Foreskin fibroblast (primary cell): ENCODE results near the gene ZCCHC24.

DNA sequence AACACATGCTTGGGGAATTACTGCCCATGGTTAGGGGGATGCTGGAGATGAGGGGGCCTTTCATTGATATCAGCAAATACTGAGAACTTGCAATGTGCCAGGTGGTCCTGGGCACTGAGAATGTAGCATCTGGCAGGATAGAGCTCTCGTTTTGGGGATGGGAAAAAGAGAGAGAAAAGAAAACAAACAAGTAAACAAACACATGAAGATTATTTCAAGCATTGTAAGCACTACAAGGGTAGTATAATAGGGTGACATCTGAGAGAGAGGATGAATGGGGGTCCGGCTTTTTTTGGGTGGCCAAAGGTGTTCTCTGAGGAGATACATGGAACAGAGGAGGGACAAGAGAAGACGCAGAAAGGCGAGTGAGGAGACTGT lies 484.9 kb downstream of the RPS24 start:
- RRBS: no CpG with 5 or more reads among the region's 4 CpGs

DNA sequence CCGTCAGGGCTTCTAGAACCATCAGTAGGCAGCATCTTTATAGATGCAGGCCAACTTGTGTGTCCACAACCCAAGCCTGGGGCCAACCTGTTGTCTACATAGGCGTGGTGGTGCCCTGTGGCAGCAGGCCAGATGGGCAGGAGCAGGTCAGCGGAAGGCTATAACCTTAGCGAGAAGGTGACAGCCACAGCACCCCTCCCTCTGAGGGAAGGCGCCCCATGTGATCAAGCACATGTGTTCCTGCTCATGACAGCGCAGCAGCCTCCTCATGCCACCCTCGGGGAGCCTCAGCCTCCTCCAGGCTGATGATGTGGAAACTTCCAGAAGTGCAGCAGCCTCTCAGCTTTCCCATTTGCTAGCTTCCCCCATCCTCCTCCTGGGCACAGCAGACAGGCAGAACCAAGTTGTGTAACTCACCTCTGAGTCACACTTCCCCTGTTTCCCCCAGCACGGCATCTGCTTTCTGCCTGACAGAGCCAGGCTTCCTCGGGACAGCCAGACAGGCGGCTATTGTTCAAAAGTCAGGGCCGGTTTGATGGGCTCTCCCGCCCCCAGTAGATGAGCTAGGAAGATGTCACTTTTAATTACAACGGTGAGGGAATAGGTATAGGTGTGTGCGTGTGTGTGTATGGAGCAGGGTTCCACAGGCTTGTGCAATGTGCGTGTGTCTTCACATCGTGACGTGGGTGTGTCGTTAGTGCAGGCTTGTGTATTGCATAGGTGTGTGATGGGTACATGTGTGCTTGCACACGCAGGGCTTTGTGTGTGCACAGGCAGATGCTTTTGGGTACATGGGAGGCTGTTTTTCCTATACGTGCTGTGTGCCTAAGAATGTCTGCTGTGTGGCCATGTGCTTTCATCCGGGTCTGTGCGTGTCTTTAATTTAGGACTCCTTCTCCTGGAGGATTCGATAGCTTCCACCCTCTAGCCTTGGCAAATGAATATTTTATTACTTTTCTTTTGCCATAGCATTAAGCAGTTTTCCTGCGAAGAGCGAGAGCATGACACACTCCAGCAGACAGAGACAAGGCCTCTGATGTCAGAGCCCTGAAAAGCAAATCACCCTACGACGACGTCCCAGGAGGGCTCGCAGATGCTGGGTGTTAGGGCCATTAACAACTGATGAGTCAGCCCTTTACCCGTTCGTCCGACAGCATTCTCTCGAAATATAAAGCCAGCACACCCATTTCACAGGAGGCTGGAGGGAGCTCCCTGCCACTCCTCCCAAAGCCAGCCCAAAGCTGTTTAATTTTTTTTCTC lies 311.7 kb upstream of the ZMIZ1 start:
- RRBS: no CpG with 5 or more reads among the region's 33 CpGs

GRCh38 chr10:78962585-78962872 lies 106.2 kb upstream of the ZMIZ1 start:
- RRBS: no CpG with 5 or more reads among the region's 4 CpGs

DNA sequence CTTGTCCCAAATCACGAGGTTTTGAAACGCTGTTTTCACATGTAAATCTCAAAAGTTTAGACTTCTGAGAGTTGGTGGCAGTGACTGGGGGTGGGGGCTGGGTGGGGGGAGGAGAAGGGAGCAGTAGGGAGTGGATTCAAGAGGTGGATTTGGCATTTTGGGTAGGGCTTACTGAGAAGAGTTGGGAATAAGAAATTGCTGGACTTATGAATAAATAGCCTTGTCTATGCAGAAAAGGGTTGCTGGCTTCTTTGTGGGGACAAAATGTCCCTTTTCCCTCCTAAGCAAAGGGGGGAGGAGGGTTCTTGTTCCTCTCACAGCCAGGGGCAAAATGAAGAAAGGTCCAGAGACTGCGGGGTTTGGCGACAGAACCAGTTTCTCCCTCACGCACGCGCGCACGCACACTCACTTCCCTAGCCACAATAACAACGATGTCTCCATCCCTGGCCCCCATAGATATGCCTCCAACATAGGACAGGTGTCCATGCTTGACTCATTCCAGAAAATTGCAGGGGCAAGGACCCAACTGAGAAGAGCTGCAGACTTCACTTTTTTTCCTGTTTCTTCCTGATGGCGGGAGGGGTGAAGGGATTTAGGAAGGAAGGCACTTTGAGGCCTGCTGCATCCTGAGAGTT lies 3.2 kb downstream of the ZMIZ1 start:
- RRBS: no CpG with 5 or more reads among the region's 11 CpGs

GRCh38 chr10:79090400-79090842 lies 21.7 kb downstream of the ZMIZ1 start:
- RRBS: no CpG with 5 or more reads among the region's 4 CpGs

GRCh38 chr10:79111482-79112220 lies 42.9 kb downstream of the ZMIZ1 start:
- RRBS: no CpG with 5 or more reads among the region's 9 CpGs

DNA sequence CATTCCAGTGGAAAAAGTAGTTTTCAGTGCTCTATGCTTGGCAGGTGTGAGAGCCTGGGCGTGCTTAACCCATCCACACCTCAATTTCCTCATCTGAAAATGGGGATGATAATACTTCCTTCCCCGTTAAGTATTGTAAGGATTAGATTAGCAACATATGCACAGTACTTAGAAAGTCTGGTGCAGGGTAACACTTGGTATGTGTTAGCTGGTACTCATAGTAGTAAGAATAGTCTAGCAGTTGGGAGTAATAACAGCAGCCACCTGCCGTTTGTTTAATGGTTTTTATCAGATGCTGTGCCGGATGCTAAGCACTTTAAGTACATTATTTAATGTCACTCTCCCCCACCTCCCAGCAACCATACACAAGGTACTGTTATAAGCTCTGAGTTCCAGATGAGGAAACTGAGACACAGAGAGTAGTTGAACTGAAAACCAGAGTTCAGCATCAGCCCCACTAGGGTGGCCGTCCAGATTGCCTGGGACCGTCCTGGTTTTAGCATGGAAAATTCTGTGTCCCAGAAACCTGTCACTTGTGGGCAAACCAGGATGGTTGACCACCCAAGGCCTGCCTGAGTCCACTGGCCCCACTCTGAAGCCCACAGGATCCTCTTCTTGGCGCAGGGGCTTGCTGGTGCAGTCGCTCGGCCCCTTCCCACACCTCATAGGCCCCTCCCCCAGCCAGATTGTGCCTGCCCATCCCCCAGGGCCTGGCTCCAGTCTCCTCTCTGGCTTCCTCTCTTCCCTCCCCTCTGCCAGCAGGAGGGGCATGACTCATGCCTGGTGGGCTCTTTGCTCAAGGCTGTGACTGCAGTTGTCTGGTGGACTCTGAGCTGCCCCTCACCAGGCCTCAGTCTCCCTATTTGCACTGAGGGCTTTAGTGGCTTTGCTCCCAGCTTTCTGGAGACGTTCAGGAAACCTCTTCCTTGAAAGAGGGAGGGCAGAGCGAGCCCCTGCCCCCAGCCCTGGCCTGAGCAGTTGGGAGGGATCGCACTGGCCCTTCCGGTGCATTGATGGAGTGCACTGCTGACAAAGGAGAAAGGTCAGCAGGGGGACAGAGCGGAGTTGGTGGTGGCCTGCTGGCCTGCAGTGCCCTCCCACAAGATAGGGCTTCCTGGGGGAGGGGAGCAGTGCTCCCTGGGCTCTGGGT lies 60.4 kb downstream of the ZMIZ1 start:
- RRBS: no CpG with 5 or more reads among the region's 14 CpGs

DNA sequence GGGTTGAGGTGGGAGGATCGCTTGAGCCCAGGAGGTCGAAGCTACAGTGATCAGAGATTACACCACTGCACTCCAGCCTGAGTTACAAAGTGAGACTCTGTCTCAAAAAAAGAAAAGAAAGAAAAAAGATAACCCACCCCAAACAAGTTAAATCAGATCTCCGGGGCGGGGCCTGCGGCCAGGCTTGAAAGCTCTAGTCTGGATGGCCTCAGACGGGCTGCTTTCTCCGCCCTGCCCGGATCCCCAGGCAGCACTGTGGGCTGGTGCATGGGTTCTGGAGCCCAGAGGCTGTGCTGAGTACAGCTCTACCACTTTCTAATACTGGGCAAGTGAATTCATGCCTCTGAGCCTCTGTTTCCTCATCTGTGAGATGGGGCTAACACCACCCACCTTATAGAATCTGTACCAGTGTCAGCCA lies 83.6 kb downstream of the ZMIZ1 start:
- RRBS: 72% methylated on average over 6 of the region's 8 CpGs

DNA sequence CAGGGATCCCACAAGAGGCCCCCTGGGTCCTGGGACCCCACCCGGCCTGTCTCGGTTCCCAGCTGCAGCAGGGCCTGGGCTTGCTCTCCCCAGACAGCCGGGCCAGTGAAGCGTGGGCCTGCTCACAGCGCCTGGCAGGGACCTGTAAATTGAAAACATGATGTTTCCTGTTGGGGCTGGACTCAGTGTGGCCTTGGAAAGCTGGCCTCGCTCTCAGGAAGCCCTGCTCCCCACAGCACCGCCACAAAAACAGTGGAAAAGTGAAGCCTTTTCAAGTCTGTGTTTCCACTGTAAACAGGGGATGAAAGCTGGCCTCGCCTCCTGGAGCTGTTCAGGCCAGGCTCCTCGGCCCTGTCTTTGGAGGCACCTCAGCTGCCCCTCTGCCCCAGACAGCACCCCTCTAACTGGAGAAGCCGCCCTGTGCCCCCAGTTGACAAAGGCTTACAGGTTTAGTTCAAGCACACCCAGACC lies 108.3 kb downstream of the ZMIZ1 start:
- RRBS: 6% methylated on average over 3 of the region's 10 CpGs

DNA sequence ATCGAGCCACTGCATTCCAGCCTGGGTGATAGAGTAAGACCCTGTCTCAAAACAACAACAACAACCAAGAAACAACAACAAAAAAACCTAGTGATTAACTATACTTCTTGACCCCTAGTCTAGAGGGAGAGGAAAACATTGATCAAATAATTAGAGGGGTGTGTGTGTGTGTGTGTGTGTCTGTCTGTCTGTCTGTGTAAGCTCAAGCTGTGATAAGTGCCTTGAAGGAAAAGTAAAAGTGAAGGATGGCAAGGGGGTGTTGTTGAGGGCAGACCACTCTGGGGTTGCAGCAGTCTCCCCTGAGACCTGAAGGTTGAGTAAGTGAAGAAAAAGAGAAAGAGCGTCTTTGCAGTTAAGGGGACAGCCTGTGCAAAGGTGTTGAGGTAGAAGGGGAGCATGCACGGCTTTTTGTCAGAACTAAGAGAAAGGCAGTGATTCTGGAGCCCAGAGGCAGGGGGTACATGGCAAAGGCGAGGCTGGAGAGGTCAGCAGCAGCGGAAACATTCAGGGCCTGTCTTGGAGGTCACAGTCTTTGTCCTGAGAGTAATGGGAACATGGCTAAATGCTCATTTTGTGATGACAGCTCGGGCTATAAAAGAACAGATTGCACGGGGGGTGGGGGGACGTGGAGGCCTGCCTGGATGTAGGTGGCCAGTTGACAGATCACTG lies 128.7 kb upstream of the PPIF start:
- RRBS: no CpG with 5 or more reads among the region's 8 CpGs

DNA sequence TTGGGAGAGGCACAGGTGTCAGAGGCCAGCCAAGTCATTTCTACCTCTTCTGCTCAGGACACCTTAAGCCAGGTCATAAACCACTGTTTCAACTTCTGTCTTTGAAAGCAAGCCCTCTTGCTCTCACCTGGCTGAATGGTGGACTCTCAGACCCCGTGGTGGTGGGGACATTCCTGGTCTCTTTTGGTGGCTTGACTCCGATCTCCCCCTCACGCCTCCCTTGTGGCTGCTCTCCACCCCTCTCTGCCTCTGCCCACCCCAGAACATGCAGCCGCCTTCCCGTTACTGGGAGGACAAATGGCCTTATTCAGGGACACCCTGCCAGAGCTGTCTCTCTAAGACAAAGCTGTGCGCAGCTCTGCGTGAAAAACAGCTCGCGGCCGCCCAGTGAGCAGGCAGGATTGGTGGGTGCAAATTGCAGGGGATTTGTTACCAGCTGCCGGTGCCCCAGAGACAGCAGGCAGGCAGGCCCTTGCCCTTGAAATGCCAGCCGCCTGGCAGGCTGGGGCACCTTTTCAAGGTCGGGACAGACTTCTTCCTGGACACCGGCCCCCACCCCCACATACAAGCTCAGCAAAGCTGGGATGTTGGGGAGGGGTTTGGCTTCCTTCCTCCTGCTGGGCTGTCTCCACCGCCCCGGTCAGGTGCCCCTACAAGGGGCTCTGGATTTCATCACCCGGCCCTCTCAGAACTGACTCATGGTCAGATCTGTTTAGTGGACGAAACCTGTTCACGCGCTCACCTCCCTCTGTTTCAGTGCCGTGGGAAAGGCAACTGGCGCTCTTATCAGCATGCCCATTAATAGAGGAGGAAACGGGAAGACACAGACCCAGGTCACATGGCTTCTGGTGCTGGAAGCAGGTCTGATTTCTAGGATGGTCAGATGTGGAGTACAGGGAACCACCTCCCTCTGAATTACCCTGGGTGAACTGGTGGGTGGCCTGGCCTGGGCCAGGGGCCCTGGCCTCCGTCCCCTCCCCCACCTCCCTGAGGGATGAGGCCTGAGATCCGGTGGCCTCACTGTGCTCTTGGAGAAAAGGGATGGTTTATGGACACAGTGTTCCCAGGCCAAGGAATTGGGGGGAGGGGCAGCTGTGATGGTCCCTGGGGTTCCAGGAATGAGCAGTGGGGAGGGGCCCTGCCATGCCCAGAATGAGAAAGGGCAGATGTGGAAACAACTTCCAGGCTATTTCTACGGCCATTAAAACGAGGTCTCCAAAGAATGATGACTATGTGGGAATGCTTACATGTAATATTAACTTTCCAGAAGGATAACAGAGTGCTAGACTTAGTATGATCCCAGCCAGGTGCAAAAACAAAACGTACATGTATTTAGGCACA lies 123.9 kb upstream of the PPIF start:
- RRBS: 57% methylated on average over 5 of the region's 28 CpGs

DNA sequence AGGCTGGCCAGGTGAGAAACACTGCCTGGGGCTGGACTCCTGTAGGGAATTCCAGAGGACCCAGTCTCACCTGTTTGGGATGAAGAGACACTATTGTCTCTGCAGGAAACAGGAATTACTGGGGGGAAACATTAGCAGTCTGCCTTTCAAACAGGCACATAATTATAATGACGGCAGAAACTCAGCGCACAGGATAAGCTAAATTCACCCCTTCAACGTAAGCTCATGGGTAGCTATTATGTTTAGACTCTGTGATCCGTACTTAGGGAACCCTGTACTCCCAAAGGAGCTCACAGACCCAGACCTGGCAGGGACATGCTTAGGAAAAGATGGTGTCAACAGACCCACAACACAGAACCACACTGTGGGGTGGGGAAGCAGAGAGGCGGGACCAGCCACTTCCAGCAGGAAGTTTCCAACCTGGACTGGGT lies 117.8 kb upstream of the PPIF start:
- RRBS: no CpG with 5 or more reads among the region's 5 CpGs

DNA sequence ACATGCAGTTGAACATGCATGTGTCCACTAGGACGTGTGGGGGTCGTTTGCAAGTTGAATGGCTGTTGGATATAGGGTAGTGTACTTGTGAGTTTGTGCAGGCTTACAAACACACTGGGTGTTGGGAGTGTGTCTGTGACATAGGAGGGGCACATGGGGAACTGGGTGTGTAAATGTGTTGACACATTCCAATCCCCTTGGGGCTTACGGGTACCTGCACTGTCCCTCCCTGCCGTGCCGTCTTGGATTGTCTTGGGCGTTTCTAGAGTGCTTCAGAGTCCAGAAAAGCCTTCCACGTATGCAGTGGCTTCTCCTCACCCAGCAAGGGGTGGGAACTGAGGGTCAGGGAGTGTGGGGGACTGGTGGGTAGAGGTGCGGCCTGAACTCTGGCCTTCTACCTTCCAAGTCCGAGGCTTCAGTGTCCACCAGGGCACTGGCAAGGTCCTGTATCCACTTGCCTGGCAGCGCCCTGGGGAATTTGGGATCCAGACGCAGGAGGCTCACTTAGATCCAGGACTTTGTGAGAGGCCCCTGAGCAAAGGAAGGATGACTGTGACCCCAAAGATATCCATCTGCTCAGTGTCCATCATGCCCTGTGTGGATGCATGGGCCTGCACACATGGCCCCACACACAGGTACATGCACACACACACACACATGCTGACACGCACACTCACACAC lies 93.9 kb upstream of the PPIF start:
- RRBS: no CpG with 5 or more reads among the region's 12 CpGs

DNA sequence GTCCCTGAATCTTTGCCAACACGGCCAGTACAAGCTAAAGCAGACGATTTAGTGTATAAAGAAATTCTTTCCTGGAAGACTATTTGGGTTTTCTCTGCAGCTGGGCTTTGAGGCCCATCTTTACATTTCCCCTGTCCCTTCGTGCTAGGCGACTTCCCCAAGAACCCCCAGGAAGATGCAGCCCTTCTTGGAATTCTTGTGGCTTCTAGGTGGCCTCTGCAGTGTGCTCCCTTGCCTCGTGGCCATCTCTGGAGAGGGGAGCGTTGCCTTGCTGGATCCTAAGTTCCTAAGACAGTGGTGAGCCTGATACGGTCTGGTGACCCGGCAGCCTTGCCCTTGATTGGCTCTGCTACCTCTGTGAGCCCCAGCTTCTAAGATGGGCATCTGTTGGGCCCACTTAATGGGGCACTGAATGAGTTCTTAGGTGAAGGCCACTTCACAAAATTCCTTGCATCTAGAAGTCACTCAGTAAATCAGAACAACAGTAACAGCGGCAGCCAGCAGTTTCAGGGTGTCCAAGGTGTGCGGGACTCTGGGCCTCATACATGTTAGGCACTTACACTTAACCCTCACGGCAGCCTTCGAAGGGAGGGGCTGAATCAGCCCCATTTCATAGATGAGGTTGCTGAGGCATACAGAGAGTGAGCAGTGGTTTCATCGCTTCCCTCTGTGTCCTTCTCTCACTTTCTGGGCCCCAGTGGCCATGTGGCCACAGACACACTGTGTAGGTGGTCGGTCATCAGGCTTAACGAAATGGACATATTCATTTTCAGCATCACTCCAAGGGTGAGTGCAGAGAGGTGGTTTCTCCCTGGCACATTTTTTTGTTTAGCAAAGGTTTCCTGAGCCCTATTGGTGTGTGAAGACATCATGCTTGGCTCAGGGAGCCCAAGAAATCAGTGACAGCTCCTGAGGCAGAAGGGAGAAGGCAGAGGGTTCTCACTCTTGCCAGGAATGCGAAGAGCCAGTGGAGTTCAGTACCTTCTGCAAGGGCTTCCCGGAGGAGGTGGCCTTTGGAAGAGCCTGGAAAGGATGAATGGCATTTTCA lies 62.1 kb upstream of the PPIF start:
- RRBS: no CpG with 5 or more reads among the region's 17 CpGs

DNA sequence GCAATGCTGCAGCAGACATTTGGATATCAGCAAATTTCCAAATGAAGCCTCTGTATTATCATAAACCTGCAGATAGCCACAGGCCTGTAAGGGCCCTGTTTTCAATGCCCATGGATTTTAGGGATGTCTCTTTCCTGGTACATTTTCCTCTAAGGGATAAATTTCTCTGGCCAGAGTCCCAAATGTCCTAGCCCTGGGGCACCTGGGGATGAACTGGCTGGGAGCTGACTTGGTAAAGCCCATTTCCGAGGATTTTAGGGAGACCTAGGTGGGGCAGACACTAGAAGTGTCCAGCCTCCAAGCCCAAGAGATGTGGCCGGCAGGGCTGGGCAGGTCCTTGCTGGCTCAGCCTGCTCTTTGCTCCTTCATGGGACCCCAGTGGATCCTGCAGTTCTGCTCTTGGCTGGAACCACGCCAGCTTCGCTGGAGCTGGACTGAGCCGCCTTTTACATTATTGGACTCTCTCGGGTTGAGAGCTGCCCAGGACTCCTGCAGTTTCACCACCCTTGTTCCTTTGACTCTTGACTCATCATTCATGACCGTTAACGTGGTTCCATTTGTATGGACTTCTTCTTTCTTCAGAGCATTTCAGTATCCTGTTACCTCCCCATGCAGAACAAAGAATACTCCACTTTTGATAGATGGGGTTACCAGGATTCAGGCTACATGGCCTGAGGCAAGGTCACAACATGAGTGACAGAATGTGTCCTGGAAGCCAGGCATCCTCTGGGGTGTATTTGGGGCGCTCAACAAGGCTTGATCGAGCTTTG lies 5.7 kb downstream of the PPIF start:
- RRBS: no CpG with 5 or more reads among the region's 10 CpGs

GRCh38 chr10:79445476-79445907 lies at the start of gene ZCCHC24:
ZCCHC24 (minus strand) TSS chr10:79445624.
- RRBS: 2% methylated on average over 33 of the region's 52 CpGs

DNA sequence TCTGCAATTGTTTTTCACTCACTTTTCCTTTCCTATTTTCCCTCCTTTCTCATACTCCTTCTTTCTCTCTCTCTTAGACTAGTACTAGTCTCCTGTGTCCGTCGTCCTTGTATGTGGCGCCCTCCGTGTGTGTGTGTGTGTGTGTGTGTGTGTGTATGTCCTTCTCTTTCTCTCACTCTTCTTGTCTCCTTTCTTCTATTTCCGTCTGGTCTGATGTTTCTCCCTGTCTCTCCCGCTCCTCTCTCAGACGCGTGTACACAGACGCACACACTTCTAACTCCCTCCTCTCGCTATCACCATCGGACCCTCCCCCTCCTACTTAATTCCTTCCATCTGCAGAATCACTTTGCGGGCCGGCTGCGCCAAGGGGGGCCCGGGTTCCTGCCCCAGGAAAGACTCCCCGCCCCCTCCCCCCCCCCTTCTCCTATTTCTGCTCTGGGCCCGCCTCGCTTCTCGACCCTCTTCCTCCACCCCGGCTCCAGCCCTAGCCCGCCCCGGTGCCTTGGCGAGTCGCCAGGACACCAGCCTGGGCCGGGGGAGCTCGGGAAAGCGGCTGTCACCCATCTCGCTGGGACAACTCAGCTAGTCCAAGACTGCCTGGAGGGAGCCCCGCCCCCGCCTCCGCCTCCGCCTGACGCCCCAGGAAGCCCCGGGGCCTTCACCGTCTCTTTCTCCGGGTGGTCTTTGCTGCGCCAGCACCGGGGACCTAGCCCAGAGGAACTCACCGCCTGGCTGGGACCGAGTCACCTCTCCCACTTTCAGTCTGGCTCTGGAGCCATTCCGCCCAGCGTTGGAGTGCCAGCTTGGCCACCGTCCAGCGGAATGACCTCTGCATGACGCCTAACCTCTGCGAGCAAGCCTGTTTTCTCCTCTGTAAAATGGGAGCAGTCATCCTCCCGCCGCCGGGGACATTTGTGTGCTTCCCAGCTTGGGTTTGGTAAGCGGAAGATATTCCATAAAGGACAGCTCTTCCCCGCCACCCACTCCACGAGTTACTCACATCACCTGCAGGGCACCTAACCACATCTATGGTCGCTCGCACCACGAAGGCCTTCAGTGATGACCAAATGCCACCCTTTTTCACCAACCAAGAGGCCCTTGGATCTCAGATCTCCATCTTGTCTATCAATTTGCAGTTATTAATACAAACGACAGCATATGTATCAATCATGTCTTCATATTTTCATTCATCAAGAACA lies 1.0 kb upstream of the ZCCHC24 start:
- RRBS: 3% methylated on average over 11 of the region's 56 CpGs

DNA sequence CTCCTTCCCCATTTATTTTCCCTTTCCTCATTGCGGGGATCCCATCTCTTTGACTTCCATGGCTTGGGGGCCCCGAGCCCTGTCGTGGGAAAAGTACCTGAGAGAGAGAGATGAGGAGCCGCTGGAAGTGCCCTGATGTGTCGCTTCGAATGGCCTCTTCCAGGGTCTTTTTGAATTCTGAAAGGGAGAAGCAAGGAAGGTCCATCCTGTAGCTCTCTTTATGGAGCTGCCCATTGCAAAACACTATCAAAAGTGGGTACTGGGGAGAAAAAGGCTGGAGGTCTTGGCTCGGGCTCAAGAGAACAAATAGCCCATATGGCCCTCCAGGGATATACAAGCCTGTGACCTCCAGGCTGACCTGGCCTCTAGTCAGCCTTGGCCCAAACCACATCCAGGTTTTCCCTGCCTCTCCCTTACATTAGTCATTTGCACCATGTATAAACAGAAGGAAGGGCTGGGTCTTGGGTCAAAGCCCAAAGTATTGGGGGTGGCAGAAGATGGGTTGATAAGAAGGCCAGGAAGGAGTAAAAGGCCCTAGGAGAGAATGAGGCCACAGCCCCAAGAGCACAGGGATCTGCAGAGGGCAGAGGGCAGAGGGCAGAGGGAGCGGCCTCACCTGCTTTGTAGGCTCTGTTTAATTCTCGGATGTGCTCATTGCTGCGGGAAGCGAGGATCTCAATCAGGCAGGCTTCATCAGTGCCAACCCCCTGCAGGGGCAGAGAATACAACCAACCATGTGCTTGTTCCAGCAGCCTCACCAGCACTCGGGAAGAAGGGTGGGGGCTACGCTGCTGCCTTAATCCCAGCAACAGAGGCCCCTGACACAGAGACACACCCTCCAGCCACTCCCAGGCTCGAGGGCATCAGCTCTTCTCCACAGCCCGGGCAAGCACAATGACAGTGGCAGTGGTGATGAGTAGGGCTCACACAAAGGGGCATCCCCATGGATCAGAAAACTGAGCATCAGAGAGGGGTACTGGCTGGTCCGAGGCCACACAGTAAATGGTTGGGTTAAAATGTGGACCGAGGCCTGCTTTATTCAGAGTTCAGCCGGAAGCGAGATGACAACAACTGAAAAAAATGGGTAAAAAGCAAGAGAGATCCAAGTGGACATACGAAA lies 31.3 kb downstream of the PLAC9 start:
- RRBS: no CpG with 5 or more reads among the region's 20 CpGs

- RRBS: 94% methylated on average over 3 of the region's 16 CpGs
These were observed 36.3 kb downstream of the ANXA11 start for GRCh38 chr10:80168821-80169572.

GRCh38 chr10:80187815-80188683 lies 17.3 kb downstream of the ANXA11 start:
- RRBS: no CpG with 5 or more reads among the region's 6 CpGs